Hematopoietic multipotent progenitor cell (in vitro differentiated cells): Measurements from ENCODE around the genes ANKS6 and INVS.

GRCh38 chr9:98057474-98057764, 887 bp downstream of the NANS start:
- CAGE, long polyA plus RNA = no peak

DNA sequence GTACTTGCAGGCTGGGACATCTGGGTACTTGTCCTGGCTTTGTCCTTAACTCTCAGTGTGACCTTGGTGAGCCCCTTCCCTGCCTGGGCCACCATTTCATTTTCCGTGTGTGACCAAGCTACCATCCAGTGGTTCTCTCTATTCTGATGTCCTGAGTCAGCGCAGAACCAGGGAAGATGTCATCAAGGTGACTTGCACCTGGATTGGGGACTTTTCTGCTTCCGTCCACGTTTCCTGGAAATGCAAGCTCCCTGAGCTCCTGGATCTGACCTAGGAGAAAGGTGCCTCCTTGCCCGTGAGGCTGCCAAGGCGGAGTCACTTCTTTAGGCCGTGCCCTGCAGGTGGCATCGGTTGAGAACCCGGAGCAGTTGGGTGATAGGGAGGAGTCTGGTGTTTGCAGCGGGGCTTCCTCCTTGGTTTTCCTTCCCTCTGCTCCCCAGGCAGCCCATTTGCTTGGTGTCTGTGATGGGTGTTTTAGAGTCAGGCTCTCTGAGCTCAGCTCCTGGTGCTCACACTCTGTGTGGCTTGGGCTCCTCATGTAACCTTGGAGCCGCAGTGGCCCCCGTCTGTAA, 15.2 kb downstream of the NANS start:
- CAGE, long polyA plus RNA = no peak

- CAGE, long polyA plus RNA = no peak
Observed at GRCh38 chr9:98101679-98102324, 17.2 kb downstream of the TRIM14 start.

- CAGE, long polyA plus RNA = no peak
Observed at GRCh38 chr9:98146102-98146893, 27.3 kb upstream of the TRIM14 start.

GRCh38 chr9:98168876-98169586, 23.4 kb downstream of the CORO2A start:
- CAGE, long polyA plus RNA = no peak

GRCh38 chr9:98191470-98192429, 687 bp downstream of the CORO2A start:
- CAGE, long polyA plus RNA = no peak

DNA sequence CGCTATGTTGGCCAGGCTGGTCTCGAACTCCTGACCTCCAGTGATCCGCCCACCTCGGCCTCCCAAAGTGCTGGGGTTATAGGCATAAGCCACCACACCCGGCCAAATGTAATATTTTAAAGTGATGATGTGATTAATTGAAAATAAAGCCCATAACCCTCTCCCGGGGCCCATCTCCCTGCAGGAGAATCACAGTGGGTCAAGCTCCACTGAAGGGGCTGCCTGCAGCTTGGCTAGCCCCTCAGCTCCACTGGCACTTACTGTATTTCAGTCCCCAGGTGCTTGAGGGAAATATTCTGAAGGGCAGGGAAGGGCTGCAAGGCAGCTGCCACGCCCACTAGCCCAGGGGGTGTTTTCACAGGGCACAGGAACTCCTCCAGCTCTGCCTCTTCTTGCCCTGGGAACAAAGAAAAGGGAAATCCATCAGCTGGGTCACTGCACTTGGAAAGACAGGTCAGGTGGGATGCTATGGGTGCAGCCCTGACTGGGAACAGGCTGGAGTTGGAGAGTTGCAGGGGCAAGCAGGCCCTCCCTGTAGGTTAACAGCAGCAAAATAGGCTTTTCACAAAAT, 11.6 kb downstream of the TBC1D2 start:
- CAGE, long polyA plus RNA = no peak

DNA sequence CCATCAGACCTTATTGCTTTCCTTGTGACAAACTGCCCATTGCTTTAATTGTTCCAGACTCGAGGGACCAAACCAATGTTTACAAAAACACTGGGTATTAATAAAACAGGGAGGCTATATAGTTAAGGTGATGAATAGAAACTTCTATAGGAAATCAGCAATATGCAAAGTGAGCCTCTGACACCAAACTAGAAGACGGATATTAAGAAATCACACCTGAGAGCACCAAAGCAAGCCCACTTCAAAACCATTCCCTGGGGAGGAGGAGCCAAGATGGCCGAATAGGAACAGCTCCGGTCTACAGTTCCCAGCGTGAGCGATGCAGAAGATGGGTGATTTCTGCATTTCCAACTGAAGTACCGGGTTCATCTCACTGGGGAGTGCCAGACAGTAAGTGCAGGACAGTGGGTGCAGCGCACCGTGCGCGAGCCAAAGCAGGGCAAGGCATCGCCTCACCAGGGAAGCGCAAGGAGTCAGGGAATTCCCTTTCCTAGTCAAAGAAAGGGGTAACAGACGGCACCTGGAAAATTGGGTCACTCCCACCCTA, 200.6 kb downstream of the GABBR2 start:
- CAGE, long polyA plus RNA = no peak

DNA sequence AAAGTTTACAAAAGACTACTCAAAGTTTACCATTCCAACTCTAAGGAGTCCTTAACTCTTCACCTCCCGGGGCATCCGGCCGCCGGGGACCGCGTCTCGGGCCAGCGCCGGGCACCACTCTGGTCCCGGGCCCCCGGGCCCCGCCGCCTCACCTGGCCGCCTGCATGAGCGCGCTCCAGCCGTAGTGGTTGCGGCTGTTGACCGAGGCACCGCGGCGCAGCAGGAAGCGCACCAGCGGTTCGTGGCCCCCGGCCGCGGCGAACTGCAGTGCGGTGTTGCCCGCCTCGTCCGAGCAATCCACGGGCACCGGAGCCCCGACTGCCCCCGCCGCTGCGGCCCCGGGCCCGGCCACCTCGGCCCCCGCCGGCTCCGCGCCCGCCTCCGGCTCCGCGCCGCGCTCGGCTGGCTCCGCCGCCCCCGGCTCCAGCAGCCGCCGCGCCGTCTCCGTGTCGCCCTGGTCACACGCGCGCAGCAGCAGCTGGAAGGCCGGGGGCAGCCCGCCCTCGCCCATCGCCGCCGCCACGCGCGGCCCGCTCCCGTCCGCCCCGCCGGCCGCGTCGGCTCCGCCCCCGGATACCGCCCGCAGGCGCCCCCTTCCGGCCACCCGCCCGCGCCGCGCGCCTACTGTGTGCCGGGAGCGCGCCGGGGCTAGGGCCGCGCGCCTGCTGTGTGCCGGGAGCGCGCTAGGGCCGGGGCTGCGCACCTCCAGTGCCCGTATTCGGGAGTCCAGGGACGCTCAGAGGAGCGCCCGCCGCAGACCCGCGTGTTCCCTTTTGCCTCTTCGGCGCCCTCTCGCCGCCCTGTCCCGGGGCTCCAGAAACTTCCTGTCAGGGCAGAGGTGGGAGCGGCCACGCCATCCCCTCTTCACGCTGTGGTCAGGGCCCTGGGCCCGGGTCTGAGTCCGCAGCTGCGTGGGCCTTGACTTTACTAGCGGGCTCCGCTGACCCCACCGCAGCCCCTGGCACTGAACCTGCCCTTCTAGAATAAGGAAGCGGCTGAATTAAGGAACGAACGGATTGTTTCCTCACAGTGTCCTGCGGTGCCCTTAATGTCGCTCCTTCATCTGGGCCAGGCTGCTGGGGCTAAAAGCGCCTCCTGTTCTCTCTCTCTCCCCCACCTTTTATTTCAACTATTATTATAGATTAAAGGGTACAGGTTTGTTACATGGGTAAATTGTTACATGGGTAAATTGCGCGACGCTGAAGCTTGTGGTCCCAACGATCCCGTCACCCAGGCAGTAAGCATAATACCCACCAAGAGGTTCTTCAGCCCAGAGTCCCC, at the start of gene ANKS6:
Gene ANKS6, minus strand, starts transcription at position 575 of the 1,281 bp plus-strand sequence.
- CAGE, long polyA plus RNA = start-site peak on the minus strand centred at position 563 of the sequence, 32 bp wide, 21 reads

DNA sequence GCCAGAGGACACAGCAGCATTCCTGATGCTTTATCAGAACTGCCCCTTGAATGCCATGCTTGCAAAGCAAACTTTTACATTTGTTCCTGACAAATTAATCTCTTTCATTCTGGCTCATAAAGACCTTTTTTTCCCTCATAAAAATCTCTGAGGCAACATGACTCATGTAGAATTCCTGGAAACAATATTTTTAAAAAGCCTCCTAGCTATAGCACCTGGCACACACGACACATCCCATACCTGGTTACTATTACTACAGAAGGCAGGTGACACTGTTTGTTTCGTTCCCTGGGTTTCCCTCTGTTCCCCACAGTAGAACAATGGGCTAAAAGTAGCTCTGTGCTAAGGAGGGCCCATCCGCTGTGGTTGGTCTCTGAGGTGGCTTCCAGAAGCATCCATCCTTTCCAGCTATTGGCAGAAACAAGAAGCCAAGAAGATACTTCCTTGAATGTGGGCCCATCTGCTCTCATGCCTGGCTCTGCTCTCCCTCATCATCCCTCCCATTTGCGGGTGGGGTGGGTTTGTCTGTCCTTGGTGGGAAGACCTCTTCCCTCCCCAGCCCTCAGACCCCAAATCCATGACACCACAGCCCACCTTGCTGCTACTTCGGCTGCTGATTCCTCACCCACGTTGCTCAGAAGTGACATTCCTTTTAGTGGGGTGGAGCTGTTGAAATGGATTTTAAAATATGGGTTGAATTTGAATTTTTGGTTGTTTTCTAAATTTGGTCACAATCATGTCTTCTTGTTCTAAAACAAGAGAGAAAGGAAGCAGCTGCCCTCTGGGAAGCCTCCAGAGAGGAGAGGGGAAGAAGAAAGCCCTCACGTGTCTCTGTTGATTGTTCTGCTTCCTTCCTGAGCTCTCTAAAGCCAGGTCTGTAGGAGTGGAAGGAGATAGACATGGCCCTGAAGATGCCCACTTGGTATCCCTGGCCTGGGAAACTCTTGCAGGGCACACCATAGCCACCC, 59.3 kb downstream of the GALNT12 start:
- CAGE, long polyA plus RNA = no peak

DNA sequence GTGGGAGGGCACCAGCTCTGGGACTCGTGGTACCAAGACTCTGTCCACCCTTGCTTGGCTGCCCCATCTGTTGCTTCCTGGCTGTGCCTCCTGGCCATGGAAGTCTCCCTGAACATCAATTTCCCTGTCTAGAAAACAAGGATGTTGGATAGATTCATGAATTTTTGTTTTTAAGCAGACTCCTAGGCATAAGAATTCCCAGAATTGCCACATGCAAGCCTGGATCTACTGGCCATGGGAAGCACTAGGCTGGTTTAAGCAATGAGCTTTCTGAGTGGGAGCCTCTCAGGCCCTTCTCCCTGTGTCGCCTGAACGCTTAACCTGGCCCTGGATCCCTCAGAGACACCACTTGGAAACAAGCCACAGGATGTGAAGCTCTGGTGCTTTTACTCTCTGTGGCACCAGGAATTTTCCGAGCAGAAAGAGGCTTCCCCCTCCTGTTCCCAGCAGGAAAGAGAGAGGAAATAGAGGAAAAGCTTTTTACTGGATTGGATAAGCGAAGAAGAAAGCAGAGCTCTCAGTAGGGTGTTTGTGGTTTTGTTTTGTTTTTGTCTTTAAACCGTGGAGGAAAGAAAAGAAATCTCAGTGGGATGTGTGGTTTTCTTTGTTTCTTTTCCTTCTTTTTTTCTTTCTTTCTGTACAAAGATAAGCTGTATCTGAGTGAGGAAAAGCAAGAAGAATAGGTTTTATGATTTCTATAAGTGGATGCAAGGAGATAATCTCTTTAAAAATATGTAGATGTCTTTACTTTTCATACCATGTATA, 34.5 kb downstream of the COL15A1 start:
- CAGE, long polyA plus RNA = no peak

- CAGE, long polyA plus RNA = no peak
Observed at GRCh38 chr9:99075007-99075969, 29.6 kb upstream of the TGFBR1 start.

GRCh38 chr9:99107599-99108031, 2.7 kb downstream of the TGFBR1 start:
- CAGE, long polyA plus RNA = no peak

DNA sequence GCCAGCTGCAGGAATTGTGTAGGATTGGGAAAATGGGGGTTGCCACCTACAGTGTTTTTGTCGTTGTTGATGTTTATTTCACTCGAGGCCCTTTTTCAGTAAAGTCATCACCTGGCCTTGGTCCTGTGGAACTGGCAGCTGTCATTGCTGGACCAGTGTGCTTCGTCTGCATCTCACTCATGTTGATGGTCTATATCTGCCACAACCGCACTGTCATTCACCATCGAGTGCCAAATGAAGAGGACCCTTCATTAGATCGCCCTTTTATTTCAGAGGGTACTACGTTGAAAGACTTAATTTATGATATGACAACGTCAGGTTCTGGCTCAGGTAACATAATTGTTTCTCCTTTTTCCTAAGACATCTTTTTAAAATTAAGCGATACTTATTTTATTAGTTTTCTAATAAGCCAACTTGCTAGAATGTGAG, 27.5 kb downstream of the TGFBR1 start:
- CAGE, long polyA plus RNA = no peak

DNA sequence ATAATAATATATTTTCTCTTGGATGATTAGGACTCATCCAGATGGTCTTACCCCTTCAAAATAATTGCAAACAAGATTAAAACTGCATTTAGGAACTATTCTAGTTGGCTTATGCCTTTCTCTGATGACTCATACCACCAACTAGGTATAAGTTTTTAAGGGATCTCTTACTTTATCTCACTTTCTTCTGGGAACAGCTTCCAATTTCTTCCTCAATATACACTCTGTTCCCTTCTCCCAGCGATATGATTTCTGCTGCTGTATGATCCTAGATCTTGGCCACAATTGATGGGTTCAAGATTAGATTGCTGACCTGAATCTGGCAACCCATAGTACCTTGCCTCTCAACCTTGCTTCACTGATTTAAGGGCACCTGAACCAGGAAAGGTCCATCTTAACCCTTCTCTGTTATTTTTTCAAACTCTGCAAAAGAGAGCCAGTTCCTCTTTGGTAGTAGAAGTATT, 8.8 kb downstream of the ALG2 start:
- CAGE, long polyA plus RNA = no peak

DNA sequence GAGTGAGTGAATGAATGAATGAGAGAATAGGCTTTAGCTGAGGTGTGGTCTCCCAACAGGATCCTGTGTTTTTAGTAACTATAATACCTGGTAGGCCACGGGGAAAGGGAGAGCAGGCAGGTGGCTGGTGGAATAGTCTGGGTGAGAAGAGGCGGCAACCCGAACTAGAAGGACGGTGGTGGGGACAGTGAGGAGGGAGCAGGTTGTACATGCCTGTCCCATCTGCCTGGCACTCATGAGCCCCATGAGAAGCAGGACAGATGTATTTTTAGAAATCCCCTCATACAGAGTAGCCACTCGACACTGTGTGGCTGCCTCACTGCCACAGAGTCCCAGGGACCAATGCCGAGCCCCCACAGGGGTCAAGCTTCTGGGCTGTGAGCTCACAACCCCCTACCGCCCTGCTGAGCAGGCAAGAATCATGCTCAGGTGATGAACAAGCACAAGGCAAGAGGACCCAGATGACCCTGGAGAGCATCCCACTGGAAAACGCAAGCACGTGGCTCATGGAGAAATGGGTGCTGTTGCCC, 136.6 kb downstream of the SEC61B start:
- CAGE, long polyA plus RNA = no peak

GRCh38 chr9:99595802-99596393, 225.8 kb upstream of the NR4A3 start:
- CAGE, long polyA plus RNA = no peak

DNA sequence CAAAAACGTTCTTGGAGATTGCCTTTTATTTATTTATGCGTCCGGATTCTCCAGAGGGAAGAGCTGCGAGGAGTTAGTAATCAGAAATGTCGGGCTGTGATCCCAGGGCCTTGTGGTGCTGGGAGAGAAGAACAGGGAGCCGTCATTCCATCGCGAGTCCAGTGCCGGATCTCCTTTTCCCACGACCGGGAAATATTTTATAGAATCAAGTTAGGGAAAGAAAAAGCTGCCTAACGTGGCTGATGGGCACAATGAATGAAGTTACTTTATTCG, 1.6 kb downstream of the NR4A3 start:
- CAGE, long polyA plus RNA = no peak

DNA sequence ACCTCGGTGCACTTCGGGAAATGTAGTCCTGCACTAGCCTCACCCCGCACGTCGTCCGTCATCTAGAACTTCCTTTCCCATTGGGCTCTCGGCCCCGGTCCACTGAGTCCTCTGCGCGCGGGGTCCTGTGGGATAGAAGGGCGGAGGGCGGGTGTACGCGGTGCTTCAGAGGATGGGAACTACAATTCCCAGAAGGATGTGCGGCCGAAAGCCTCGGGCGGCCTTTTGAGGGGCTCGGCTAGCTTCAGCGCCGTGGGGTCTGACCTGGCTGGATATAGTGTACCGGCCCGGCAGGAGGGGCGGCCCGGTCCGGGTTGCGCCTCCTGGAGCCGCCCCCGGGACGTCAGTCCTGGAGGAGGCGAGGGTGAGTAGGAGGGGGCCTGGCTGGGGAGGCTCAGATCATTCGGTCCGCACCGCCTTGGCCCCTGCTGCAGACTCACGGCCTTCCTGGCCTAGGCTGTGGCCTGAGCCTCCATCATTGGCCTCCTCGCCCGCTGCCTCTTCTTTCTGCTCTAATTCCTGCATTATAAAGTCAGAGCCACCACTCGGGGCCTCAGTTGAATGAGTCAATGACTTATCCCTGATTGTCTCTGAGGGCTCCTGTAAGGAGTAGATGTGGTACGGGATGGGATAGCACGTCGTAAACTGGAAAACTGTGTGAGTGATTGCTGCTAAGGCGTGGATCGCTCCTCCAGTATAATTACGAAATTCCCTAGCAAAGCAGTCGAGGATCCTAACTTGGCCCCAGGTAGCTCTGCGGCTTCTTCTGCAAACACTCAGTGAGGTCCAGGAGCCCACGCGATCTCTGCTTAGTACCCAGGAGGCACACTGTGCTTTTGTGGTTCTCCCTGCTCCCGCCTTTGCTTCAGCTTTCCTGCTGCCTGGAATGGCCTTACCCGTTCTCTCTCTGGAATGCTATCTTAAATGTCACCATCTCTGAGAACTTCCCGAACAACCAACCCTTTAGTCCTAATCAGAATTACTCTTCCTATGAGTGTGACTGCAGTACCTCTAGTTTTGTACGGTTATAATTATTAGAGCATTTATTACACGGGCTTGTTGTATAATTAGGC, at the start of gene INVS:
Gene INVS, plus strand, starts transcription at position 191 of the 1,073 bp plus-strand sequence.
- CAGE, long polyA plus RNA = no peak

DNA sequence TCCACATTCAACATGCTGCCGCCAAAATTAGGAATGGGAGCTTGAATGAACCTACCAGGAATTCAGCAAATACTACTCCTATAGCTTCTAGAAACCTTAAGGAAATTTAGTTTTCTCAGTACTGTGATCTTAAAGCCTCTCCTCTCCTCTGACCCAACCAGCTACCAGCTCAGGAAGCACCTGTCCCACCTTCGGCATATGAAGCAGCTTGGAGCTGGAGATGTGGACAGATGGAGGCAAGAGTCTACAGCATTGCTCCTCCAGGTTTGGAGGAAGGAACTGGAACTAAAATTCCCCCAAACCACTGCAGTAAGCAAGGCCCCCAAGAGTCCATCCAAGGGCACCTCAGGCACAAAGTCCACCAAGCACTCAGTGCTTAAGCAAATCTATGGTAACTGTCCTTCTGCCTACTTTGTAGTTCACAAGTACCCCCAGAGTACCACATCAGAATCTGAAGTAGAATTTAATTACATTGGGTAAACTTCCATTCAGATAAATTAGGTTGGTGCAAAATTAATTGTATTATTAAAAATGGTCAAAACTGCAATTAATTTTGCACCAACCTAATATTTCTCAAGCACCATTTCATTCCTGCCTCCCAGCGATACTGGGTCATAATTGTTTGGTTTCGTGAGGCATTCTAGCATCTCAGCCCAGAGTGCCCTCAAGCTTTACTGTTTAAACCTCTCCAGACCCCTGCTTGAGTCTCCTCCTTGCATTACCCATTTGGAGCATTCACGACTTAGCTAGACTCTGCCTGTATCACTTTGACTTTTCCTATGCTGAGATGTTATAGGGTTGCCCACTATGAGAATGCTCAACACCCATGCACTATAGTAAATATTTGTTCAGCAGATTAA, 55.8 kb downstream of the TEX10 start:
- CAGE, long polyA plus RNA = no peak